Fallopian tube (tissue), 1 donor: ENCODE results near the genes TMCC2 and NUAK2.

DNA sequence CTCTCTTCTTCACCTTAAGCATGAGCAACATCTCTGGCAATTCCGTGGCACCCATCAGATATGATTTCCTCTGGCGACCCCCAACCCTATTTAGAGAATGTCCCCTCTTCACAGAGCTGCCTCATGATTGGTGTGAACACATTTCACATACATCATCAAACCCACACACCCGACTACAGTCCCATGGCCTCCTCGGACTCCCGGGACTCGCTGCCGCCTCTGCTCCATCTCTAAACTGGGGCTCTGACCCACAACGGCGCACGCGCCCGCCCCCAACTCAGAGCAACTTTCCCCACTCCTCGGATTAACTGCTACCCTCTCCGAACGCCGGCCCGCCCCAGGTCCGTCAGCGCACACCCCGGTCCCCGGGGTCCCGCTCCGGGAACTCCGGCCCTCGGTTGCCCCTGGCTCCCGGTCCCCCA is 848 bp downstream of the DSTYK start:
- PRO-cap: no peak

GRCh38 chr1:205227456-205228427 is at the start of gene TMCC2:
Gene TMCC2, plus strand, starts transcription at chr1:205227946.
- PRO-cap: bidirectional peak, plus-strand start at chr1:205227970, minus-strand start at chr1:205227796

- PRO-cap: no peak
Measured at GRCh38 chr1:205262073-205262762, 34.5 kb downstream of the TMCC2 start.

- PRO-cap: no peak
Measured at GRCh38 chr1:205275059-205275810, 46.3 kb downstream of the NUAK2 start.

DNA sequence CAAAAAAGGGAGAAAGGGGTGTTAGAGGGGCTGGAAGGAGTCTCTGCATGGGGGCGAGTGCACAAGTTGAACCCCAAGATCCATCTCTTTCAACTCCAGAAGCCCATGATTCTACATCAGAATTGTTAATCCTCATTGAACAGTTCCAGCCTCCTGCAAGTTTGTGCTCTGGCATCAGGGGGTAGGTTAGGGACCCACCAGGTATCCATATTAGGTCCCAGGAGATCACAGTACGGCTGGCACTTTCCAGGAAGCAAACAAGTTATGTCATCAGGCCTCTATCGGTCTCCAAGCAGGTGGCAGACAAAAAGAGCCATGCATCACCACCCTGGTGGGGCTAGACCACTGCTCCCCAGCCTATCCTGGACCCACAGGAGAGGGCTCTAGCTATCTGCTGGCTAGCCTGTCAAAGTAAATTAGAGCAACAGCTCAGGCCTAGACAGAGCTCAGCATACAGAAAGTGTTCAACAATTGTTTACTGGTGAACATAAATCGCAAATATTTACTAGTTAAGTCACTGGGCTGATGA is 6.6 kb downstream of the NUAK2 start:
- PRO-cap: no peak

- PRO-cap: unidirectional peak, minus-strand start at chr1:205321523; bidirectional peak, plus-strand start at chr1:205321939, minus-strand start at chr1:205321748
Measured at GRCh38 chr1:205321128-205322410, at the start of gene NUAK2. Gene NUAK2, minus strand, starts transcription at chr1:205321745.

DNA sequence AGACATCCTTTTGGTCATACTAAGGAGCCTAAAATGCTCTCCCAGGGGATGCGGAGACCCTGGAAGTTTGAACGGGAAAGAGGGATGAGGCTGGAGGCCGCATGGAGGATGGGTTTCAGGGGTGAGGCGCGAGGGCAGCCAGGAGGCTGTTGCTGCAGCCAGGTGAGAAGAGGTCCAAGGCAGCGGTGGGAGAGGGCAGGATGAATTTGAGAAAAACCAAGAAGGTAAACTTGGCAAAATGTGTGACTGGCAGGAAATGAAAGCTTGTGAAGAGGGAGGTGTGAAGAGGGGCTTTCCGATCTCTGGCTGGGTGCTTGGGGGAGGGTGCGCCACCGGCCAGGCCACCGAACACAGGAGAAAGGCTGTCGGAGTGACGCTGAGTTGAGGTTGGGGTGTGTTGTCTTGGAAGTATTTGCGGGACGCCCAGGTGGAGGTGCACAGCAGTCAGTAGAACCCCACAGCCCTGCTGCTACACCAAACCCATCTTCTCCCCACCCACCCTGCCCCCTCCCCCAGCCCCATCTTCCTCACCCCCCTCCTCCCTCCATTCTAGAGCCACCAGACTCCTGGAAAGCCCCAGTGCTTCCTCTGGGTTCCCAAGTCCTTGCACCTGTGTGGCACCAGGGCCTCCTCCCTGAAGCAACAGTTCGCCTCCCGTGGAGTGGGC is 23.8 kb upstream of the CDK18 start:
- PRO-cap: no peak

DNA sequence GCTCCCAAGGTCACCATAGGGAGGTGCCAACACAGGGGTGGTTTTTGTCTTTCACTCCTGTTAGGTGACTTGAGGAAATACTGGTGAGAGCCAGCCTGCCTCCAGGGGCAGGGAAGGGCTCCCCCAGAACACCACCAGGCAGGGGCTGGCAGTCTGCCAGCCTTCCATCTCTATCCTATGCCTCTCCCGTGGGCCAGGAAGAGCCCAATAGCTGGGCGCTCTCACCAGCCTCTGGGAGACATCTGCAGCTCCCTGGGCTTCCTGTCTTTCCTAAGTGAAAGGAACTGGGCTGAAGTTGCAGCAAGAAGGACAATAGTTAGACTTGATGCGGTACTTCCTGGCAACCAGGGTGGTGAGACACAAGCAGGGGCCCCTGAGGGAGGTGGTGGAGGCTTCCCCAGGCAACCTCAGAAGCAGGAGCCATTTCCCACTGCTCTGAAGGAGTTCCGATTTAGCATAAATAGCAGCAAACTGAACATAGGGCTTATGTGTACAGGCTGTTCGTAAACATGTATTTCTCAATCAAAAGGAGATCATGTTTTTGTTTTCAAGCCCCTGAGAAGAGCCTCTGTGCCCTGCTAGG is 14.1 kb downstream of the MFSD4A start:
- PRO-cap: no peak

DNA sequence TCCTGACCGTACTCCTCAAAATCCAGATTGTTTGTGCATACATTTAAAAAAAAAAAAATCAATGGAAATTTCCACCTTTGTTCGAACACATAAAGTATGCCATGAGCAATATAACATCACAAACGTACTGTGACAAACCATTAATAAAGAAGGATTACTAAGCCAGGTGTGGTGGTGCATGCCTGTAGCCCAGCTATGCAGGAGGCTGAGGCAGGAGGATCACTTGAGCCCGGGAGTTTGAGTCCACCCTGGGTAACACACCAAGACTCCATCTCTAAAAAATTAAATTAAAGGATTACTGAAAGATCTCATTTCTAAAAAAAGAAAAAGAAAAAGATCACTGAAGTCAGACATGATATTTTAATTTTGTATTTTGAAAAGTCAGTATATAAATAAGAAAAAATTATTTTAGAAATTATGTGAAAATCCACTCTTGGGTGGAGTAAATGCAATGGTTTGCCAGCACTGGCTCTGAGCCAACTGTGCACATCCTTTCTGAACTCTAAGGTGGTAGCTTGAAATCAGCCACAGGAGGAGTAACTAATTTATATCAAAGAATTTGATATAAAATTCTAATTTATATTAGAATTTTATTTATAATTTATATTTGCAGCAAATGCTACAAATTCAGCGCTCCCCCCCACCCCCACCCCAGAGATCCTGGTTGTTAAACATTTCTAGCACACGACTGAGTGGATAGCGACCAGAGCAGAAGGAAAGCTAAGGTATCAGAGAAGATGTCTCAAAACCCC is 18.6 kb downstream of the ELK4 start:
- PRO-cap: no peak

DNA sequence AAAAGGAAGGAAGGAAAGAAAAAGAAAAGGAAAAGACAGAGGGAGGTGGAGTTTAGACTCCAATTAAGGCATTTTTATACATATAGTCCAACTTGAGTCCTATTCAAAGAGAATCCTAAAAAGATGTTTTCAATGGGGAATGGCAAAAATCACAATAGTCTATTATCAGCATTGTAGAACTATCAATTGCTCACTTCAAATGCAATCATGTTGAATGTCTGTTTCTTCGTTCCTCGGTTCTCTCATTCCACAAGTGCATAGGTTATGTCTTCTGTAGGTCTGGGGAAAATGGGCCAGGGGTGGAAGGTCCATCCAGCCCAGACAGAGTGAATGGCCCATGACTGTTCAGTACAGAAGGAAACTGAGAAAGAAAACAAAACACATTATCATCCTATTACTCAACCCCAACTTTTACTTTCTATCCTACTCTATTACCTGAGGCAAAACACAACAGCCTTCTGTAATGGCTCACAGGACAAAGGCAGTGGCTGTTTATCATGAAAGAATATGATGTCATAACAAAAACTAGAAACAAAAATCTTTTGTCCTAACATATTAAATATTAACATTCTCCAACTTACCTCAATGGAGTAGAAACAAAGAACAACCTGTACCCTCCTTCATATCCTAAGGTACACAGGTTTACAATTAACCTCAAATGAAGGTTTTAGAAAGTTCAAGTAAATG is 15.4 kb downstream of the ELK4 start:
- PRO-cap: unidirectional peak, minus-strand start at position 328 of the sequence

DNA sequence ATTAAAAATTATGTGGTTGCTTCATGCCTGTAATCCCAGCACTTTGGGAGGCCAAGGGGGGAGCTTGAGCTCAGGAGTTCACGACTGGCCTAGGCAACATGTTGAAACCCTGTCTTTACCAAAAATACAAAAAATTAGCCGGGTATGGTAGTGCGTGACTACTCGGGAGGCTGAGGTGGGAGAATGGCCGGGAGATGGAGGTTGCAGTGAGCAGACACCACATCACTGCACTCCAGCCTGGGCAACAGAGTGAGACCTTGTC is 2.1 kb downstream of the ELK4 start:
- PRO-cap: no peak

GRCh38 chr1:205668223-205668656 is 12.1 kb downstream of the SLC45A3 start:
- PRO-cap: no peak

DNA sequence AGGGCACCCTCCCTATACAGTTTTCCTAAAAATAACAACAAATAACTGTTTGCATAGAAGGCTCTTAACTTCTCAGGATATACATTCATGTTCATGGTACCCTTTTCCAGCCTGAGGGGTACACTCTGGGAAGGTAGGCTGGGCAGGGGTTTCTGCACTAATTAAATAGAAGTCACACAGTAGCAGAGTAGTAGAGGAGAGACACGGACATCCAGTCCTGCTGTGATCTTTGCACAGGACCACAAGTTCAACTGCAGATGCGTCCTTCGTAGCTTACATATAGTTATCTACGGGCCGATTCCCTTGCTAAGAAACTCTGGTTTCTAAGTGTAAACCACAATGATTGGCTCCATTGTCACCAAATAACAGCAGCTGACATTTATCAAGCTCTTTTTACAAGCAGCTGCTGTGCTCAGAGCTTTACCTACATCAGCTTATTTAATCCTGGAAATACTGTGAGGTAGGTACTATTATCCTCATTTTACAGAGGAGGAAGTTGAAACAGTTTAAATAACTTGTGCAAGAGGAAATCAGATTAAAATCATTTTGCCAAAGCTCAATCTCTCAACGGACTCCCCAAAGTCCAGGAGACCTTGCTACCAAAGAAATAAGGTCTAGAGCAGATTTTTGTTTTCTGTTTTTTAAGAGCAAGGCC is 3.1 kb downstream of the SLC45A3 start:
- PRO-cap: no peak

DNA sequence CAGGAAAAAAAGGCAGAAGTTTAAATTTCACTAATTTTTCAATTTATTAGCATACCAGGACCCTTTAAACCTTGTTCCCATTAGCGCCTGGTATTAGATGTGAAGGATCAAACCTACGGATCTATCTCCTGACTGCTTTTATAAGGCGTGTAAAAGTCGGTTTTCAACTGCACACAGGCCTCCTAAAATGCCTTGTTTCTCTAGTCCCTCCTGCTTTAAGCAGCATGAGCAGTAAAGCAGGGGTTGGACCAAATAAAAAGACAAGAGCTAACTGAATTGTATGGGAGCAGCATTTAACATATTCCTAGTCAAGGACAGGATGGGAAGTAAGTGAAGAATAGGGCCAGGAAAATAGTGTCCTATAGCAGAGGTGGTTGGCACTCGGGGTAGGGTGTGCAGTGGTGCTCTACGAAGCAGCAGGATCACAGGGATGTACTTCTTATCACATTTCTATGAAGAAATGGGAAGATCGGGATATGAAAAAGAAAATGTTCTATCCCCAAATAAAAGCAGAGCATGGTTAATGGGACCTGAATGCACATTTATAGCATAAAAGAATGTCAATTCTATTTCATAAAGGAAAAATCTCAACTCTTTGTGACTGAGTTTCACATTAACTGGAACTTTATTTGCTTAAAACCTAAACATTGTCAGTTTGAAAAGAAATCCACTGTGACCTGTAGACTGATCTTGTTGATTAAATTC is 33.1 kb downstream of the NUCKS1 start:
- PRO-cap: no peak

GRCh38 chr1:205717967-205718530 is 31.9 kb downstream of the NUCKS1 start:
- PRO-cap: no peak

GRCh38 chr1:205719246-205720193 is 30.5 kb downstream of the NUCKS1 start:
- PRO-cap: no peak

- PRO-cap: no peak
Measured at GRCh38 chr1:205727468-205728043, 22.4 kb downstream of the NUCKS1 start.

- PRO-cap: no peak
Measured at GRCh38 chr1:205748392-205748821, 1.6 kb downstream of the NUCKS1 start.

- PRO-cap: bidirectional peak, plus-strand start at chr1:205750415, minus-strand start at chr1:205750178
Measured at GRCh38 chr1:205750297-205750491, 212 bp upstream of the NUCKS1 start.

- PRO-cap: no peak
Measured at GRCh38 chr1:205814116-205814669, 1.2 kb upstream of the SLC41A1 start.